ENCODE results near the gene RBM20.

- RRBS = no CpG with 5 or more reads among the region's 4 CpGs
These were observed 24.6 kb downstream of the XPNPEP1 start for GRCh38 chr10:109898686-109899165.

GRCh38 chr10:109969752-109970326 lies 37.9 kb upstream of the ADD3 start:
- RRBS = no CpG with 5 or more reads among the region's 7 CpGs

GRCh38 chr10:110008438-110009212 lies 841 bp downstream of the ADD3 start:
- RRBS = 6% methylated on average over 14 of the region's 31 CpGs

DNA sequence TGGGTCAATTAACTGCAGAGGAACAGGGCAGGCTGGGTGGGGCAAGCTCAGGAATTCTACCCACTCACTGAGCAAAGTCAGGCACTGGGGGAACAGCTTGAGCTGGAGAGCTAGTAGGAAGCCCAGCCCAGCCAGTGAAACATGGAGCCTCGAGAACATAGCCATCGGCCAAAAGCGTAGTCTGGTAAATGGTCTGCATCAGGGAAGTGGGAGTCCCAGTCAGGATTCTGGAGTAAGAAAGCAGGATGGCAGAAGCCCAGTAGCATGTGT lies 65.6 kb upstream of the MXI1 start:
- RRBS = no CpG with 5 or more reads among the region's 3 CpGs

GRCh38 chr10:110142157-110142743 lies 65.2 kb upstream of the MXI1 start:
- RRBS = no CpG with 5 or more reads among the region's 7 CpGs

DNA sequence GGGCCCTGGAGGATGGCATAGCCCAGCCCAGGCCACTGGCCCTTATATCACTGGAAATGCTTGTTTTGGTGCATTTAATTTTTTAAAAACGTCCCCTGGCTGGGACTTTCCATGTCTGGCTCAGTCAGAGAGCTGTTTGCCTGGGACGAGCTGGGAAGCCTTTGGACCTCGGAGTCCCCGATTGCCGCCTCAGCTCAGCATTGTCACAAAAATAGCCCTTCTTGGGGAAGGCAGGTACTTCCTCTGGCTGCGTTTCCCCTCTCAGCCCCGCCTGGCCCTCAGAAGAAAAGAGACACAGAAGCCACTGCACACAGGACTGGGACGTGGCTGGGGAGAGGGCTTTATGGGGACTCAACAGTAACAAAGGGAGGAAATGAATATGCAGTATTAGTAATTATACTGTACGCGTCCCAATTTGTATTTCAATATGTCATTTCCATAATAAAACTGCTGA lies 31.2 kb upstream of the MXI1 start:
- RRBS = no CpG with 5 or more reads among the region's 10 CpGs

GRCh38 chr10:110210516-110211089 lies 3.2 kb downstream of the MXI1 start:
- RRBS = 4% methylated on average over 14 of the region's 50 CpGs

DNA sequence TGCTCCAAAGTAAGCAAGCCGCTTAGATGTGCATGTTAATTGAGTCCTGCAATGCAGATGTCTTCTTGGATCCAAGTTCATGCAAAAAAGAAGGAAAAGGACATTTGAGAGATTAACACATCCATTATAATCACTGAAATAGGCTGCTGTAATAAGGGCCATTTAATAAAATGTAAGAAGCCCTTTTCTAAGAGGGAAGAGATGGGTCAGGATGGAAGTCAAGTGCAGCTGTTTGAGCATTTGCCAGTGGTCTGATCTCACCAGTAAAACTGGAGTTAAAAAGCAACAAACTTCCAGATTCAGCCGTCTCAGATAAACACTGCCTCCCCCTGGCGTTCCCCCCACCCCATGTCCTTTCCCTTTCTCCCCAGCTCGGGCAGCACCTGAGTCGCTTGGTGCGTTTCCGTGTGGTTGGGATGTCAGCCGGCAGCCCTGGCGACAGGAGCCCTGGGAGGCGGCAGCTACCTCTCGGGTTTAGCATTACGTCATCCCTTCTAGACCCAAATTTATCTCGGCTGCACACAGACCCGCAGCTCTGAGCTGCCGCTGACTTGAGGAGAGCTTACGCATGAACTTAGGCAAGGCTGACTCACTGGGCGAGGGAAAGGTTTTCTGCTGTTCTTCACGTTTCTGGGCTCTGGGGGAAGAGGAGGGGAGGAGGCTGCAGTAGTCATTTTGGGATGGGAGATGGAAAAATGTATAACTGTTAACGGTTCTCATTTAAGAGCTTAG lies 14.2 kb downstream of the MXI1 start:
- RRBS = no CpG with 5 or more reads among the region's 19 CpGs

DNA sequence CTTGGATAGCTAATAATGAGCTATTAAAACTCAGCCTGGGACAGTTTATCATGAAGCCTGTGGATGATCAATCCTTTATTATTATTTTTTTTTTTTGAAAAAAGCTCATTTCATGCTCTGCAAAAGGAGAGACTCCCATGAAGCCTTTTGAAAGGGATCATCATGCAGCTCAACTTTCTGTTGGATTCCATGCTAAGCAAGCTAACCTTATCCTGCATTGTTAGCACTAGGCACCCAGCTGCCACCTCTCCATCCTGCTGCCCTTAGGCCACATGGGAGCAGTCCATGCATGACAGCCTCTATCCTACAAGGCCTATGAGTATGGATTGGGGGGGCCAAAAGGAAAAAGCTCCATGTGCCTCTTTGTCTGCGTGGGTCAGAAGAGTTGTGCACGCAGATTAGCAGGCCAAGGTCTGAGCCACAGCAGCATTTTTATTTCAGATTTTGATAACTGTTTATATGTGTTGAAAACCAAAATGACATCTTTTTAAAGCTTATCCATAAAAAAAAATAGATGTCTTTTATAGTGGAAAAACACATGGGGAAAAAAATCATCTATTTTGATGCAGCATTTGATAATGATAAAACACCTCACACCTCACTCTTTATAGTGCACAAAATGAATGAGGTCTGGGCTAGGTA lies 19.2 kb downstream of the SMNDC1 start:
- RRBS = no CpG with 5 or more reads among the region's 2 CpGs

- RRBS = no CpG with 5 or more reads among the region's 6 CpGs
These were observed 14.4 kb downstream of the DUSP5 start for GRCh38 chr10:110511948-110512689.

DNA sequence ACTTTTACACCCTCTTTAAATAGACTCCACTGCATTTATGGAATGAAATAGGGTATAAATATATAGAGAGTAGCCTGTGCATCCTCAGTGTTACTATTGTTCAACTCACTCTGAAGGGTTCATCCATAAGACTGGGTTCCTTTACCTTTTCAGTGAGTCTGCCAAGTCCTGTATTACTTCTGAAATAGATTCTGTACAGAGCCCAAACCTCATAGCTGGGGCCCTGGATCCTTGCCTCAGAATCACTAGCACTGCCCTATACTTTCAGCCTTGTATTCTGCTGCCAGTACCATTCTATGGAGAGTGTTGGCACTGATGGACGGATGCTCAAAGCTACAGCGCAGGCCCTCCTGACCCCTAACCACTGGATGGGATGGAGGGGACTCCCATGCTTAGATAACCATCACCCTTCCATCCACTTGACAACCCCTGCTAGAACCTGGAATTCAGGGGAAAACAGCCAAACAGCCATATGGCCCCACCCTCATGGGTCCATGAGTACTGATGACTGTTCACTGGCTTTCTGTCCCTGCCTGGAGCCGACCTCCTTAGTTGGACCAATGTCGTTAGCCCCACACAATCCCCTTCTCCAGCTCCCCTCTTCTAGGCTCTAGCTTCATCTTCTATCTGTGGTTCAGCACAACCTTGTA lies 16.1 kb downstream of the DUSP5 start:
- RRBS = no CpG with 5 or more reads among the region's 4 CpGs

DNA sequence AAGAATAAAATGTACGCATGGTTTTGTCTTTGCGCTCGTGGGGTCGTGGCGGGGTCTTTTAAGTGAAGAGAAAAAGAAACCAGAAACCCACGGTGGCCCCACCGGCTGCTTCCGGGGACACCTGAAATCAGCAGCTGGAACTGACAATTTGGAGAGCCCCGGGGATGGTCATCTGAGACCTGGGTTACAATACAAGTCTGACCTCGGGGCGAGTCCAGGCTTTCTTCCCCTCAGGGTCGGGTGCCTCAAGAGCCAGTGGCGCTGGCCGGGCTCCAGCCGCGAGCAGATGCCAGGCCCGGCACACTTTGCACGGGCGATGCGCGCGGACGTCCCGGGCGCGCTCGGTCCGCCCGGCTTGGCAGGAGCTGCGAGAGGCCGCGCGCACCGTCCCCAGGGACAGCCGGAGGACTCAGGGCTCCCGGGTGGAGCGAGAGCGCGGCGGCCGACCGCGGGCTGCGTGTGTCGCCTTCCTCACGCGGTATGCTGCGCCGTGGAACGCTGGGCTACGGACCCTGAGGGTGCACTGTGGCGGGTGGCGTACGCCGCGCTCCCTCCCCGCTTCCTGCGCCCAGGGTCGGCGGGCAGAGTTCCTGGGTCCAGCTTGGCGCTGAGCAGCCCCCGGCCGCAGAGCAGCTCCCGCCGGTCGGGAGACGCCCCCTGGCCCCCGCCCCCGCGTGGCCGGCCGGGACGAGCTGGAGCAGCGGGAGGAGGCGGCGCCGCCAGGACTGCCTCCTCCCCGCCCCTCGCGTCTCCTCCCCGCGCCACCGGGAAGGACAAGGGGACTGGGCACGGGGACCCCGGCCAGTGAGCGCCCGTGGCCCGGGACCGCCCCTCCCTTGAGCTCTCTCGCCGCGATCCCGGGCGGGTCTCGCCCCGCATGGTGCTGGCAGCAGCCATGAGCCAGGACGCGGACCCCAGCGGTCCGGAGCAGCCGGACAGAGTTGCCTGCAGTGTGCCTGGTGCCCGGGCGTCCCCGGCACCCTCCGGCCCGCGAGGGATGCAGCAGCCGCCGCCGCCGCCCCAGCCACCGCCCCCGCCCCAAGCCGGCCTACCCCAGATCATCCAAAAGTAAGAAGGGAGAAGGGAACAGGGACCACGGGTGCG lies at the start of gene RBM20:
Gene RBM20 (plus strand): TSS at position 759 of the 1,104 bp plus-strand sequence.
- RRBS = 5% methylated on average over 60 of the region's 116 CpGs

GRCh38 chr10:110664846-110665595 lies 20.9 kb downstream of the RBM20 start:
- RRBS = no CpG with 5 or more reads among the region's 7 CpGs

GRCh38 chr10:110725817-110726314 lies 81.7 kb downstream of the RBM20 start:
- RRBS = no CpG with 5 or more reads among the region's 7 CpGs

DNA sequence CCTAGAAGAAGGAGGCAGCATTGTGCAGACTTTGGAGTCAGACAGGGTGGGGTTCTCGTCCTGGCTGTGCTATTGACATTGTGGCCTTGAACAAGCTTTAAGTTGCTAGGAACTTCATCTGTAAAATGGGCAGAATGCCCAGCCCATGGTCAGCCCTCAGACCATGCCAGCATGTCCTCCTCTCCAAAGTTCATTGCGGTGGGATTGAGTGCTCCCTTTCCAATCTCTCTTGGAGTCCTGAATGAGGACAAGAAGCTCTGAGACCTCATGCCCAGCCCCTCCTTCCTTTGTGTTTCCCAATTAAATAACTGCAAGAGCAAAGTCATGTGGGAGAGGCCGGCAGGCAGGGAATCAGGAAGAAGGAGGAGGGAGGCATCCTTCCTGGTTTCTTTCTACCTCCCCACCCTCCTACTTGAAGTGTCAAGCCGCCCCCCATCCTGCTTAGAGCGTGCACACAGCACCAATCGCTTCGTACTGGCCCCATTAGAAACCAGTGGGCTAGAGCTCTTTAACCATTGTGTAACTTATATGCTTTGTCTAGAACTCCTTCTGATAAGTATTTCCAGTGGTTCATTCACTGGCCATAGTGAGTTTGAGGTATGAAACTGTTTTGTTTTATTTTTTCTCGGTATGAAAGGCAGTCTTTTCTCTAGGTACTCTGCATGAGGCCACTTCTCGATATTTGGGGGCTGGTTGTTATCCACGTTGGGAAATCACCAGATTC lies 86.5 kb downstream of the RBM20 start:
- RRBS = no CpG with 5 or more reads among the region's 10 CpGs

GRCh38 chr10:110773984-110775063 lies 97.4 kb upstream of the PDCD4 start:
- RRBS = no CpG with 5 or more reads among the region's 9 CpGs

GRCh38 chr10:110821331-110821947 lies 50.3 kb upstream of the PDCD4 start:
- RRBS = no CpG with 5 or more reads among the region's 10 CpGs

- RRBS = no CpG with 5 or more reads among the region's 7 CpGs
These were observed 2.8 kb upstream of the PDCD4 start for GRCh38 chr10:110868874-110869477.

DNA sequence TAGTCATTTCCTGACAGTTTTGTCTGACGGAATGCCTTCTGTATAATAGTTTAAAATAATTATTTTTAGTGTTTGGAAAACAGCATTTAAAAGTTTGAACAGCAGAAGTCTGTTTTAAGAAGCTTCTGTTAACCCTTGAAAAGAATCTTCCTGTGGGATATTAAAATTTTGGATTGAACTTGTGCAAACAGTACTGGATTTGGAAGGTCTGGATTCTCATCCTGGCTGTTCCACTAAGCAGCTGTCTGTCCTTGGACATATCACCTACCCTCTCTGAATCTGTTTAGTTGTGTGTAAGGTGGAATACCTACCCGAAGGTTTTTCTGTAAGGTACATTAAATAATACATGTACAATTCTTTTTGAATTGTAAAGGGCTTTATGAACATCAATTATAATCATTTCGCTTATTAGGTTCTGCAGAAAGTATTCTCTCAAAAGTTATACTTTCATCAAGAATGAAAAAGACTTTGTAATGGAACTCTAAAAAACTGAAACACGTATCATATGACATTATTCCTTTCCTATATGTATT lies 2.2 kb downstream of the PDCD4 start:
- RRBS = no CpG with 5 or more reads among the region's 4 CpGs

Data from OVCAR3 (cell line).